ENCODE results near the gene FBRSL1.

DNA sequence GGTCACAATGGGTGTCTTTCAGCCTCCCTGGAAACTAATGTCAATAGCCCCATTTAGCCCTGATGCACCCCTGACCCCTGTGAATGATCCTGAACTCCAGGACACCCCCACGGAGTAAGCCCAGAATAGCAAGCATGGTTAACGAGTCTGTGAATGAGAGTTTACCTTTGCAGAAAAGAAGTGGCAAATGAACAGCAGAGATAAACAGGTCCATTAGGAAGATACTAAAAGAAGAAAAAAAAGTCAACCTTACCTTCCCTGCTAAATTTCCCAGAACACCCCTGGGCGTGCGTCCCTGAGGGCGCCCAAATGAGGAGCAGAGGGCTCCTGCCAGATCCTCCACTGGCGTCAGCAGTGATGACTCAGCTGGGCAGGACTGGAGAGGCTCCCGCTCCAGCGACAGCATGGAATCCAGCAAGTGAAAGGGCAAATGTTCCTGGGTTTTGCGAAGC is 314.3 kb downstream of the ADGRD1 start:
- PRO-cap, result no peak

- PRO-cap, result no peak
Measured at GRCh38 chr12:131604296-131605002, 106.4 kb upstream of the SFSWAP start.

DNA sequence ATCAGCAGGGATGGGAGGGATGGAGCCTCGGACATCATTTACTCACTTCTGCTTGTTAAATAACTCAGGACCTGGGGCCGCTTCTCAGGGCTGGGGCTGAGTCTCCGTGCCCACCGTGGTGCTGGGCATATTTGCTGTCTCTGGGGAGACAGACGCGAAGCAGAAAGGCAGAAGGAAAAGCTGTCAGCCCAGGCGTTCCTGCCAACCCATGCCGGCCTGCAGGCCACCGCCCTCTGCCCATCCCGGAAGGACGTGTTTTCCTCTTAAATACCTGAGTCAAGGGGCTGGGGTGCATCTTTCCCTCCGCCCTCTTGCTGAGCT is 65.4 kb upstream of the SFSWAP start:
- PRO-cap, result no peak

DNA sequence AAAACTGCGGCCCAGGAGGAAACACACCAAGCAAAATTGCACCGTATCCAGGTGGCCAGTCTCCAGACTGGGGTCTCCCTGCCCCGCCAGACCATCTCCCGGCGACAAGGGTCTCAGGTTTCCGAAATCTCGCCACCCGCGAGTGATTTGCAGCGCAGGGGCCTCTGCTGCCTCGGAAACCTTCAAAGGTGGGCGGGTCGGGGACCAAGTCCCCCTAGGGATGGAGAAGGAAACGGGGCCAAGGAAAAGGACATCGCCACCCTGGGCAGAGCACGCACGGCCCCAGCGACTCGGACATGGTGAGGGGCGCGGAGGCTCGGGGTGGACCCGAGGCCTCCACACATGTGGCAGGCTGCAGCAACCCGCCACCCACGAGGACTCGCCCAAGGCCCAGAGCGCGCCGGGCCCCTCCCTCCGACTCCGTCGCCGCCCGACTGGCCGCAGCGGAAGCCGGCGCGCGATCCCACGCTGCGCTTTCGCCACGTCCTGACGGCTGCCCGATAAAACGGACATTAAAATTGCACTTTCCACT is 418 bp upstream of the SFSWAP start:
- PRO-cap, result bidirectional peak, plus-strand start outside the sequence, minus-strand start at position 436 of the sequence

- PRO-cap, result no peak
Measured at GRCh38 chr12:131756361-131756699, 45.4 kb downstream of the SFSWAP start.

DNA sequence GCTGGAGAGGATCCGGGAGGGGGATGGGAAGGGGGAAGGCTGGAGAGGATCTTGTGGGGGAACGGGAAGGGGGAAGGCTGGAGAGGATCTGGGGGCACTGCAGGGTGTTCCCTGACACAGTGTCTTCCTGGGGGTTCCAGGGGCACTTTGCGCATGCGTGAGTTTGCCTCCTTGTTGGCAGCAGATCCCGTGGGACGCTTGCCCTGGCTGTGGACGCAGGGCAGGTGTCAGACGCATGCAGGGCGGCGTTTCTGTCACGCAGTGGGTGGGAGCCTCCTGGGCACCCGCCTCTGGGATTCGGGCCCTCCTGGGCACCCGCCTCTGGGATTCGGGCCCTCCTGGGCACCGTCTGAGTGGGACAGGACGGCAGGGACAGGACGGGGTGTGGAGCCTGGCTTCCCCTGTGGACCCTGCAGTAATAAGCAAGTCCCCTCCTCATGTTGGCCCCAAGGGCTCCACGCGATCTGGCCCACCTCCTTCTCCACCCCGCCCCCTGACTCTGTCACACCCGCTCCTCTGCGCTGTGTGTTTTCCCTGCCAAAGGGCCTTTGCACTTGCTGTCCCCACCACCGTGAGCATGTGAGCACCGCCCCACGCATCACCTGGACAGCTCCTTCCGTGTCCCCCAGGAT is 4.2 kb downstream of the MMP17 start:
- PRO-cap, result unidirectional peak, minus-strand start at position 129 of the sequence

GRCh38 chr12:131924523-131924902 is 4.6 kb upstream of the PUS1 start:
- PRO-cap, result no peak

GRCh38 chr12:132043683-132044380 is 94.1 kb downstream of the EP400 start:
- PRO-cap, result no peak

DNA sequence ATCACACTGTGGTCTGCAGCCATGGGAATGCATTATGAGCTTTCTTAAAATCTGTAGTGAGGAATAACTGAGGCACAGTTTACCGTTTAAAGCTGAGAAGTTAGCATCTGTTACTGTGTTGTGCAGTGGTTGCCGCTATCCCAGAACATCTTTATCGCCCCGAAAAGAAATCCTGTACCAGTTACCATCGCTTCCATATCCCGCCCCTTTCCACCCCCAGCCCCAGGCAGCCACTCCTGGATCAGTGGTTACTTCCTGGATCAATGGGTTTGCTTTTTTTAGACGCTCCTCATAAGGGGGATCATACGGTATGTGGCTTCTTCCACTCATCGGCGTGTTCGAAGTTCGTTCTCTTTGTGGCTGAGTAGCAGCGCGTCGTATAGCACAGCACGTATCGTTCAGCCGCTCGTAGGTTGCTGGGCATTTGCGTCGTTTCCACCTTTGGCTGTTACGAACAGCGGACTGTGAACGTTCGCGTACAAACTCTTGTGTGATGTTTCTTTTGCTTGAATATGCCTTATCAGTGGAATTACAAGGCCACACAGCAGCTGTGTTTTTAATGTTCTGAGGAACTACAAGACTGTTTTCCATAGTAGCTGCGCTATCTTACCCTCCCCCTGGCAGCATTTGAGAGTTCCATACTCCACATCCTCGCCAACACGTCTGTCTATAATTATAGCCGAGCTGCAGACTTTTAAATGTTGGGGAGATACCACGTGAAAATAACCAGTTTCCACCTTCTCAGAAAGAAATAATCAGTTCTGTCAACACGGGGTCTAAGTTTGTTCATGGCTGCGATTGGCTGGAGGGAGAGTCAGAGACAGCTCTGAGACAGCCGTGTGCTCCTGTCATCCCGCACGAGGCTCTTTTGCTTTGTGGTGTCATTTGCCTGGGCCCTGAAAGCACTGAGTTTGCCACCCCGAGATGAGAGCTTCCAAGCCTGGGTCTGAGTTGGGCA is 2.0 kb downstream of the NOC4L start:
- PRO-cap, result no peak

DNA sequence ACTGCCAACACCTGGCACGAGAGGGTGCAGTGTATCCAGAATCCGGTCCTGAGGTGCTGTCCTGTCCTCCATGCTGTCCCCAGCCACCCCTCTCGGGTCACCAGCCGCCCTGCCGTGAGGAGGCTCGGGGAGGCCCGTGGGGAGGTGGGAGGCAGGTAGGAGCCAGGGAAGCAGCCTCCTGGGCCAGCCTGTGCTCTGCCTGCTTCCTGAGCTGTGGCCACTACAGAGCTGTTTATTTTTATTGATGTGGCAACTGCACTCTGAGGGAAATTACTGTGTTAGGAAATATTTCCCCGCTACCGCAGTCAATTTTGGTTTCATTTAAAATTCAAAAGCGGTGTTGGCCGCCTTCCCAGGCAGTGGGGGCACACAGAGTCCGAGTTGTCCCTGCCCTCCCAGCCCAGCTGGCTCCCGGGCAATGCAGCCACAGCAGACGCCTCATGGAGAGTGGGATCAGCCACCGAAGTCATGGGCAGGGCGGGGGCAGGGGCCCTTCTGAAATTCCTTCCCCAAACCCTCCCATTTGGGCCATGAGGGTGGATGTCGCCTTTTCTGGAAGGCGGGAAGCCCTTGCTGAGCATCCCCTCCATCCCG is 18.4 kb downstream of the NOC4L start:
- PRO-cap, result no peak

GRCh38 chr12:132167990-132168271 is 23.7 kb downstream of the NOC4L start:
- PRO-cap, result no peak

DNA sequence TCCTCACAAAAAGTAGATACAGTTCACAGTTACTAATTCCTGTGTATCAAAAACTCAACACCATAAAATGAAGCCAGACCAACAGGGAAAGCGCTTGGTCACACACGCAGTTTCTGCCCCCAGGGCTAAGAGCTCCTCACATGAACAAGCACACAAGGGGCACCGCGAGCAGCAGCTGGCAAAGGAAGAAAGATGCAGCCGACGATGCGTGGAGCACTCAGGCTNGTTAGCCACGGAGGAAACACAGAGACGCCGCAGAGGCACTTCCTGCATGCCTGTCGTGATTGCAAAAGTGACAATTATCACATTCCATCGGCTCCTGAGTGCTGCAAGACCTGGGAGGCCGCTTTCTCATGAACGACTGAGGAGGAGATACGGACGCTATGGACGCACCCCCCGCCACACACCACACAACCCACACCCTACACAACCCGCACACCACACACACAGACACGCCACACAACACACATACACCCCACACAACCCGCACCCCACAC is 78.2 kb downstream of the NOC4L start:
- PRO-cap, result no peak

DNA sequence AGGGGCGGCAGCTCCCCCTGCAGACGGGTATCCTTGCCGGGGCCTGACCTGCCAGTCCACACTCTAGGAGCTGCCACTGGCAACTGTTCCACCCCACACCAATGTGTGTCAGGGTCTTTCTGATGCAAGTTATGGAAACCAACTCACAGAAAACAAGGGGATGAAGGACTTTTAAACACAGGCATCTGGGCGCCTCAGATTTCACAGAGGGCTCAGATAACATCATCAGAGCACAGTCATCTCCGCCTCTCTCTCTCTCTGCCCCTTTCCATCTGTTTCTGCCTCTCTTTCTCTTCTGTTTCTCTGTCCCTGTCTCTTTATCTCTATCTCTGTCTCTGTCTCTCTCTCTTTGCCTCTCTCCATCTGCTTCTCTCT is 67.5 kb upstream of the FBRSL1 start:
- PRO-cap, result no peak

- PRO-cap, result no peak
Measured at GRCh38 chr12:132474187-132474851, 15.6 kb upstream of the FBRSL1 start.

GRCh38 chr12:132487384-132487768 is 2.6 kb upstream of the FBRSL1 start:
- PRO-cap, result no peak

DNA sequence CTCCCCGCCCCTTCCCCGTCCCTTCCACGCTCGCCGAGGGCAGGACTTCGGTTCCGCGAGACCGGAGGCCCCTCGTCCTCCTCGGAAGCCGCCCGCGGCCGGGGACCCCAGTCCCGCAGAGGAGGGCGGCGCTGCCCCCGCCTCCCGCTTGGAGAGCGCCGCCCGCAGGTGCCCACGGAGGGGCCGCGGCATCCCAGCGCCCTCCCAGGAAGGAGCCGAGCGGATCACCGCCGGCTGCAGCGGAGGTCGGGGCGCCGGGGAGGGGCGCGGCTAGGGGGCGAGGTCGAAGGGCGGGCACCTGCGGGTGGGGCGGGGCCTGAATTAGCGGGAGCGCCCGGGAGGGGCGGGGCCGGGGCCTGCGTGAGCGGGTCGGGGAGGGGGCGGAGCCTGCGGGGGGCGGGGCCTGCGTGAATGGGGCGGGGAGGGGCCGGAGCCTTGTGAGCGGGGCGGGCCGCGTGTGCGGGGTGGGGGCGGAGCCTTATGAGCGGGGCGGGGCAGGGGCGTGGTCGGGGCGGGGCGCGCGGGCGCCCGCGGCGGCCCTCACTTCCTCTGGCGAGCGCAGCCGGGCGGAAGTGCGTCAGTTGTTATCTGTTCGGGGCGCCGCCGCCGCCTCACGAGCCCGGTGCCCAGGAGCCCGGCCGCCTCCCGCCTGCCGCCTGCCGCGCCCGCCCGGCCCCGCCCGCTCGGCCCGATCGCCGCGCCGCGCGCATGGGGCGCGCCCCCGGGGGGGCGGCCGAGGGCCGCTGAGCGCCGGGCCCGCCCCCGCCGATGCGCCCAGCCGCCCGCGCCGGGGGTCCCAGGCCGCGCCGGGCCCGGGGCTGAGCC is at the start of gene FBRSL1:
Gene FBRSL1, plus strand, starts transcription at position 577 of the 825 bp plus-strand sequence.
- PRO-cap, result bidirectional peak, plus-strand start at position 580 of the sequence, minus-strand start at position 241 of the sequence

DNA sequence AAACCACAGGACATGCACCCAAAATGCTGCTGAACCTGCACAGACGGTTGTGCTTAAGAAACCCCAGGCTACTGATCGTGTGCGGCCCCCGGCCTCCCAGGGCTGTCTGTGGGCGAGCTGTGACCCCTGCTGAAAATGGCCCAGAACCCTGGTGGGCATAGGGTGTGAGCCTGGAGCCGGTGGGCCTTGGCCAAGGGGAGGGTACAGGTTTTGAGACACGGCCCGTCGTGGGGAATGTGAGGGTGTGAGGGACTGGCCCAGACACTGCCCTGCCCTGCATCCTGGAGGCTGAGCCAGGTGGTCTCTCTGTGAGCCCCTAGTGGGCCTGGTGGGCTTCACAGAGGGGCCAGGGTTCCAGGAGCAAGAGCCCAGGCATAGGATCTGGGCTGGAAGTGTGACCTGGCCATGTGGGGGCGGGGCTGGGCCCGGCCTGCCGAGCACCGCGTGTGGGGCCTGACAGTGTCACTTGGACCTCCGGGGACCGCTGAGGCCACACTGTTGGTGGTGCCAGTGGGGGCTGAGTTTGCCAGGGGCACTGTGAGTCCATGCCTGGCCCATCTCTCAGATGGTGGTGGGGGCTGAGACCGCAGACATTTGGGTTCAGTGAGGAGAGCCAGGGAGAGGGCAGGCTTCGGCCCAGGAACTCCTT is 5.1 kb downstream of the FBRSL1 start:
- PRO-cap, result no peak

- PRO-cap, result no peak
Measured at GRCh38 chr12:132505129-132505657, 15.2 kb downstream of the FBRSL1 start.

- PRO-cap, result bidirectional peak, plus-strand start at chr12:132507068, minus-strand start at chr12:132506838
Measured at GRCh38 chr12:132506113-132507495, 16.7 kb downstream of the FBRSL1 start.

- PRO-cap, result no peak
Measured at GRCh38 chr12:132584259-132584813, 26.0 kb downstream of the LRCOL1 start.